SJCRH30 (cell line): ENCODE results near the gene UNCX.

- RAMPAGE, long total RNA: no peak
Measured at GRCh38 chr7:946545-947148, 7.8 kb downstream of the ADAP1 start.

GRCh38 chr7:1051171-1051830 lies 7.0 kb downstream of the GPR146 start:
- RAMPAGE, long total RNA: no peak

DNA sequence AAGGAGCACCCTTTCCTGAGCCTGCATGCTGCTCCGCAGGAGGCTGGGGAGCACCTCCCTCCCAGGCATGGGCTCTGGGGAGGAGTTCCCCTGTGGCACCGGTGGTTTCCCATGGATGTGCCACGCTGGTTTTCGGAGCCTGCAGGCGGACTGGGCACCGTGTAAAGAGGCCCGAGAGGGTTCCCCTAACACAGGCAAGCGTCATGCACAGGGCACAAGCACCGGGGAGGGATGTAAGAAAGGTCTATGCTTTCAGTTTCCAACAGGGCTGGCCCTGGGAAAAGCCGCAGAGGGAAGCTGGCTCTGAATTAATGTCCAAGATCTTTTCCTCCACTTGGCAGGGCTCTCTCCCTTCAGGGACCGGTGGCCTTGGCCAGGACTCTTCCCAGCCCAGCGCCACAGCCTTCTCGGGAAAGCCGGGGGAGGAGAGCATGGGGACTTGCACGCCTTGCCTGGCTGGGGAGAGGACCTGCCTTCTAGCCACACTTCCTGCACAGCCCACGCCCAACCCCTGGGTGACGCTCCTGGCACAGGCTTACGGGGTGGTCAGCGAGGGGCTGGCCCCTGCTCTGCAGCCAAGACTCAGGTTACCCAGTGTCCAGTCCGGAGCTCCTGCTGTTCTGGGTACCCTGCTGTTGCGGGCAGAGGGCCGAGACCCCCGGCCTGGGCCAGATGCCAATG lies 11.4 kb upstream of the GPER1 start:
- RAMPAGE, long total RNA: no peak

- RAMPAGE, long total RNA: no peak
Measured at GRCh38 chr7:1078878-1079423, 9.0 kb upstream of the GPER1 start.

DNA sequence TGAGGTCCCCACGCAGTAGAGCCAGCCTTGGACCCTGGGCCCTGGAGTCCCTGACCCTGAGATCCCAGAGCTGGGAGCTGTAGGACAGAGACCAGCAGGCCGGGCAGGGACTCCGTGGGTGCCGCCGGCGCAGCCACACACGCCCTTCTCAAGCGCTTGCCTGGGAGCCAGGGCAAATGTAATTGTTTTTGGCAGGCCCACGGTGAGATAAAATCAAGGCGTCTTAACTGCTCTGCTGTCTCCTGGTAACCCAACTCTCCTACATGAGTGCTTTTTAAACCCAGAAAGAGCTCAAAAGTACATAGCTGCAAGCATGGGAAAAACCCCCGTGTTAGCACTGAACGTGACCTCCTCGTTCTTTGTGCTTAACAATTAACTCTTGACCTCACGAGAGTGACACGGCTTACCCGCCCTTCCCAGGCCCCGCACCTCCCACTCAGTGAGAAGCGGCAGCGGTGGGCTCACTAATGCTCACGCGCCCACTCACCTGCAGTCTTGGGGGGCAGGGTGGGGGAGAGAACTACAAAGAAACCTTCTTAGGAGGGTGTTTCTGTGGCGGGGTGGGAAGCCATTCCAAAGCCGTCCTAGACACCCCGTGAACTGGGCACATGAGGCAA lies 8.6 kb downstream of the GPER1 start:
- RAMPAGE, long total RNA: no peak

DNA sequence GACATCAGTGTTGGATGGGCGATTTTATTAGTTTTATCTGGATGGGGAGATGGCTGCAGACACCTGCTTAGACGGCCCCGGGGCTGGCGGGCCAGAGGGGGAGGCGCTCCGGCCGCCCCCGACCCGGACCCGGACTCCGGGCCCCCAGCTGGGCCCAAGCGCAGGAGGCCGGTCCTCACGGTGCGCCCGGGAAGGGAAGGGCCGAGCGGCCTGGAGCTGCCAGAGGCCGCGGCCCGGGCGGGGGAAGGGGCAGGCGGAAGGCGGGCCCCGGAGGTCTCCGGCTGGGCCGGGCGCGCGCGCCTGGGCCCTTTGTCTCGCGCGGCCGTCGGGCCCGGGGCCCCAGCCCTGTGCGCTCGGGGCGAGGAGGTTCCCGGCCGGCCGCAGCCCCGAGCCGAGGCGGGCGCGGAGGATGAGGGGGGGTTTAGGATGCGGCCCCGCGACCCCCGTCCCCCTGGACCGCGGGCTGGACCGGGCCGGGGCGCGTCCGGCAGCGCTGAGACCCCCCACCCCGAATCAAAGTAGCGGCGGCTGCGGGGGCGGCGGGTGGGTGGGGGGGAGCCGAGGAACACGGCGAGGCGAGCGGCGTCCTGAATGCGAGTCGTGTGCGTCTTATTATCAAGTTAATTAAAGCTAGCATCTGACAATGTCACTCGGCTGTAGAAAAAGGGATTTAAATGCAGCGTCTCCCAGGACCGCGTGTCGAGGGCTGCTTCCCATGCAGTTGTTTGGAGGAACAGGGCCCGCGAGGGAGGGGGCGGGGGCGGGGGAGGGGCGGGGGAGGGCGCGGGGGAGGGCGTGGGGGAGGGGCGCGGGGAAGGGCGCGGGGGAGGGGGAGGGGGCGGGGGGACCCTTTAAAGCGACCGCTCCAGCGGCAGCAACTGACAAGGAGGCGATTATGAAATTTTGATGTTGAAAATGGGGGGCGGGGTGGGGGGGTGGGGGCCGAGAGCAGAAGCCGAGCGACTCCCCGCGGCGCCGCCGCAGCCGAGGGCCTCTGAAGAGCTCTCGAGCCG lies 2.9 kb upstream of the UNCX start:
- RAMPAGE, long total RNA: no peak

DNA sequence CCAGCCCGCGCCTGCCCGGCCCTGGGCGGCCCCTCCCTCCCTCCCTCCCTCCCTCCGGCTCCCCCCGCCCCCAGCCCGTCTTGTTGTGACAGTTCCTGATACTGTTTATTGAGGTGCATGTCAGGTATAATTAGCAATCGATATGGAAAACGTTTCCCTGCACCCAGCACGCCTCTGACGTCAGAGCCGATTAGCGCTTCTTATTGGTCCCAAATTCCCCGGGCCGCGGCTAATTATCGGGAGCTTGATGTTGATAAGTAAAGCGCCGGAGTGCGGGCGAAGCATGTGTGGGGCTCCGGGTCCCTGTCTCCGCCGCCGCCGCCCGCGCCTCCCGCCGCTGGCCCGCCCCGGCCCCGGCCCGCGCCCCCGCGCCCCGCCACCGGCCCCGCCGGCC lies at the start of gene UNCX:
TSS of gene UNCX (plus strand) at position 260 of the 394 bp plus-strand sequence.
- RAMPAGE, long total RNA: no peak

DNA sequence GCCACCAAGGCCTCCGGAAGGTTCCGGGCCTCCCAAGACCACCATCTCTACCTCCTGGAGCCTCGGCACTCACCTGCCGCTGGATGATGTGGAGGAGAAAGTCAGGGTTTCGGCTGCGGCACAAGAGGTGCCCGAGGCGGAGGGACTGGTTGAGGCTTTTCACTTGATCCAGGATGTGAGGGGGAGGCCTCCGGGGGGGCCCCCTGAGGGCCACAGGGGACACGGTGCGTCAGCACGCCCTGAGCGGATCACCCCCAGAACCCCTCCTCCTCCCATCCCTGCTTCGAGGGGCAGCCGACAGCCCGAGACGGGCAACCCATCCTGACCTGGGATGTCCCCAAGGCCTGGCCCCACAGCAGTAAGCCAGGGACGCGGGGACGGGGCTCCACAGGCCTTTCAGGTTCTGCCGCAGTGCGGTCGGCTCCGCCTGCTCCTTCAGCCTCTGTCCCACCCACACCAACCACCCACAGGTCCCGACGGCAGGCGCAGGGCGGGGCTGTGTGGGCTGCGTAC lies 16.9 kb downstream of the INTS1 start:
- RAMPAGE, long total RNA: no peak

GRCh38 chr7:1489373-1489952 lies 14.7 kb downstream of the INTS1 start:
- RAMPAGE, long total RNA: no peak

GRCh38 chr7:1493417-1494046 lies 10.7 kb downstream of the INTS1 start:
- RAMPAGE, long total RNA: no peak

- RAMPAGE, long total RNA: no peak
Measured at GRCh38 chr7:1520465-1521124, 9.9 kb upstream of the MAFK start.

DNA sequence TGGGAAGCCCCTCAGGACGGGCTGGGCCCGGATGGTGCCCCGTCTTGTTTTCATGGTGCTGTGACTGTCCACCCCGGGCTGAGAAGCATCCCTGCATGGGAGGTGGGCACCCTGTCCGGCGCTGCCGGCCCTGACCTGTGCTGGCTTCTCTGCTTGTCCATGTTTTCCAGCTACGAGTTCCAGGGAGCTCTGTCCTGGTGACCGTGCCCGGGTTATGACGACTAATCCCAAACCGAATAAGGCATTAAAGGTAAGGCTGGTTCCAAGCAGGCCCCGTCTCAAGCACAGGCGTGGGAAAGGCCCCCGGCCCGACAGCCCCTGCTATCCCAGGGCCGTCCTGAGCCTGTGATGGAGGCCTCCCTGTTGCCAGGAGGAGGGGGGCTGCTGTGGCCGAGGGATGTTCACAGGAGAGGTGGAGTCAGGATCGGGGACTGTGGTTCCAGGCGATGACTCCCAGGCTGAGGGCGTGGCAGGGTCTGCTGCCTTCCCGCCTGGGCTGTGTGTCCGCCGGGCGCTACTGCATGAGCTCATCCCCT lies 8.5 kb downstream of the MAFK start:
- RAMPAGE, long total RNA: no peak

GRCh38 chr7:1845771-1846724 lies 176.0 kb downstream of the ELFN1 start:
- RAMPAGE, long total RNA: no peak

DNA sequence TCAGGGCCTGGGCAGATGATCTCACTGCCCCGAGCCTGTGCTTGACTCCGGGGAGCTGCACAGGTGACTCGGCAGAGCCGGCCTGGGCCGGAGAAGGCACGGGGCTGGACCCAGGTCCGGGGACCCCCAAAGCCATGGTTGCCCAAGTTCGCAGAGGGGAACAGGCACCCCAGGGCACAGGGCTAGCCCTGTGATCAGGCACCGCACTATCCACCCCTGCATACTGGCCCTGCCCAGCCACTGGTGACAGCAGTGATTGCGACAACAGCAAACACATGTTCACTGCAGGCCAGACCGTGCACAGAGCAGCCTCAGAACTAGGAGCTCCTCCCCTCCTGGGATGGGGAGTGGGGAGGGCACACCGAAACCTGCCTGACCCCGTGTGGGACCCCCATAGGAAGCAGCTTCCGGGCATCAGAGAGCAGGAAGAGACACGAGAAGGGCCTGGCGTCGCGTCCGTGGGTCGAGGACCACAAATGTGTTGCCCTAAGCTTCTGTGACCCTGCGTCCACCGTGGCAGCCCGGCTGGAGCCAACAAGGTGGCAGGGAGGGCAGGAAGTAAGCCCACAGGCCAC lies 180.5 kb downstream of the ELFN1 start:
- RAMPAGE, long total RNA: no peak

GRCh38 chr7:1861676-1862190 lies 191.7 kb downstream of the ELFN1 start:
- RAMPAGE, long total RNA: no peak

- RAMPAGE, long total RNA: no peak
Measured at GRCh38 chr7:1919536-1920241, 249.6 kb downstream of the ELFN1 start.

GRCh38 chr7:1938921-1939842 lies 269.1 kb downstream of the ELFN1 start:
- RAMPAGE, long total RNA: no peak

GRCh38 chr7:2133038-2133502 lies 99.7 kb downstream of the MAD1L1 start:
- RAMPAGE, long total RNA: no peak

GRCh38 chr7:2175064-2175579 lies 57.6 kb downstream of the MAD1L1 start:
- RAMPAGE, long total RNA: no peak

GRCh38 chr7:2231941-2232752 lies 598 bp downstream of the MAD1L1 start:
- RAMPAGE, long total RNA: no peak